ENCODE measurements around a stretch of chr12.

DNA sequence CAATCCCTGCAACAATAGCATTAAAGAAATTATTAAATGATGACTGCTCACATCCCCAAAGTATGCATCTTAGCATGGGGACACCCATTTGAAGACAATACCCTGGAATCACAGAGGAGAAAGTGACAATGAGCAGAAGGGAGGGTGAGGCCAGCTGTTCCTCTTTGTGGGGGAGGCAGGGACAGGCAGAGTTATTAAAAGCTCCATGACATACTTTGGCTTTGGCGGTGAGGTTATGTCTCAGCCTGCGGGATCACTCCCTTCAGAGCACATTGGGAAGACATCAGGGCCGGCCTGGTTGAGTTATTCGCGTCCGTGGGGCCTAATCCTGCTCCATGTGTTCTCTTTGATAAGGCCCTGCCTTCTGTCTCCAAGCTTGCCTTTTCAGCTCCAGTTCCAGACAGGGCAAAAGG is 98.9 kb upstream of the NTF3 start:
- PRO-cap, 10 experiments = no peak in any of the 10 experiments

- PRO-cap, 10 experiments = no peak in any of the 10 experiments
Observed at GRCh38 chr12:5503592-5504026, 71.7 kb downstream of the NTF3 start.

GRCh38 chr12:5716096-5716568 is 228.9 kb downstream of the ANO2 start:
- PRO-cap, 10 experiments = no peak in any of the 10 experiments

GRCh38 chr12:5967874-5968409 is 22.9 kb upstream of the ANO2 start:
- PRO-cap, 10 experiments = no peak in any of the 10 experiments

- PRO-cap, 10 experiments = no peak in any of the 10 experiments
Observed at GRCh38 chr12:5981760-5982004, 36.6 kb upstream of the ANO2 start.

- PRO-cap, 10 experiments = peak in 1 of 10 experiments; most common plus-strand start chr12:6056634 (in 1); most common minus-strand start chr12:6056539 (in 1)
Observed at GRCh38 chr12:6056254-6056906, 68.1 kb downstream of the VWF start.

DNA sequence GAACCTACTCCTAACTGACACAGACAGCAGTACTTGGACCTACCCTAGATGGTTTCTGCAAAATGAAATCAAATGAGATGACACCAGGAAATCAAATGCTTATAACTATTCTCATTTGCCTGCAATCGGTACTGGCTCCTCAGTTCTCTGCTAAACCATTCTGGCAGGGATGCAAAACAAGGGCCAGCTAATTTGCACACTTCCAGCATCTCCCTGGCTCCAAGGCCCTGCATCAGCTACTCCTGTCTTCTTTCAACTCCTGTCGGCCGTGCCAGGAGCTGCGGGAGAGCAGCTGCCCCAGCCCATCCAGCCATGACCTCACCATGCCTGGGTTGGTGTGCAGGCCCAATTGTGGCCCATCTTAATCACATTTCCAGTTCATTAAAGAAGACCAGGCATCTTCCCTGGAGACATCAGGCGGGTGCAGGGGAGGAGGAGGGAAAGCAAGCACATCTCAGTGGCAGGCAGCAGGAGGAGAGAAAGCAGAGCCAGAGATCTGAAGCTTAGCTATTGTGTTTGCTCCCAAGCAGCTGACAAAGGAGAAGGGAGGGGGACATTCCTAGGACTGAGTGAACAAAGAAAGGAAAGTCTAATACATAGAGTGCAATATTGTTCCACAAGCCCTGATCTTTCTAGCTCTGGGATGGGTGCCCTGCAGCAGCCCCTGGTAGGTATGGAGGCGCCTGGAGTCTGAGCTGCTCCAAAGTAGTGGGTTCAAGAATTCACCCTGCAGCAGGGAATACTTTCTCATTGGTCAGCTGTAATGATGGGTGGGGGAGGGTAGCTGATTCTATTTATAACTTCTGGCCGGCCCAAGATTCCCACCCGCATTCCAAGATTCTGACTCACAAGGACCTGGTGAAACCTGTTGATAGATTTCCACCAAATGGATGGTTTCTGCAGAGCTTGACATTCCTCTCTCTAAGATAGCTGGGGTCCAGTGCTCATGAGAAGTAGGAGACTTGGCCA is 40.1 kb downstream of the VWF start:
- PRO-cap, 10 experiments = peak in 2 of 10 experiments; most common plus-strand start position 885 of the sequence (in 2); most common minus-strand start position 692 of the sequence (in 2)

GRCh38 chr12:6088494-6088811 is 36.0 kb downstream of the VWF start:
- PRO-cap, 10 experiments = no peak in any of the 10 experiments

DNA sequence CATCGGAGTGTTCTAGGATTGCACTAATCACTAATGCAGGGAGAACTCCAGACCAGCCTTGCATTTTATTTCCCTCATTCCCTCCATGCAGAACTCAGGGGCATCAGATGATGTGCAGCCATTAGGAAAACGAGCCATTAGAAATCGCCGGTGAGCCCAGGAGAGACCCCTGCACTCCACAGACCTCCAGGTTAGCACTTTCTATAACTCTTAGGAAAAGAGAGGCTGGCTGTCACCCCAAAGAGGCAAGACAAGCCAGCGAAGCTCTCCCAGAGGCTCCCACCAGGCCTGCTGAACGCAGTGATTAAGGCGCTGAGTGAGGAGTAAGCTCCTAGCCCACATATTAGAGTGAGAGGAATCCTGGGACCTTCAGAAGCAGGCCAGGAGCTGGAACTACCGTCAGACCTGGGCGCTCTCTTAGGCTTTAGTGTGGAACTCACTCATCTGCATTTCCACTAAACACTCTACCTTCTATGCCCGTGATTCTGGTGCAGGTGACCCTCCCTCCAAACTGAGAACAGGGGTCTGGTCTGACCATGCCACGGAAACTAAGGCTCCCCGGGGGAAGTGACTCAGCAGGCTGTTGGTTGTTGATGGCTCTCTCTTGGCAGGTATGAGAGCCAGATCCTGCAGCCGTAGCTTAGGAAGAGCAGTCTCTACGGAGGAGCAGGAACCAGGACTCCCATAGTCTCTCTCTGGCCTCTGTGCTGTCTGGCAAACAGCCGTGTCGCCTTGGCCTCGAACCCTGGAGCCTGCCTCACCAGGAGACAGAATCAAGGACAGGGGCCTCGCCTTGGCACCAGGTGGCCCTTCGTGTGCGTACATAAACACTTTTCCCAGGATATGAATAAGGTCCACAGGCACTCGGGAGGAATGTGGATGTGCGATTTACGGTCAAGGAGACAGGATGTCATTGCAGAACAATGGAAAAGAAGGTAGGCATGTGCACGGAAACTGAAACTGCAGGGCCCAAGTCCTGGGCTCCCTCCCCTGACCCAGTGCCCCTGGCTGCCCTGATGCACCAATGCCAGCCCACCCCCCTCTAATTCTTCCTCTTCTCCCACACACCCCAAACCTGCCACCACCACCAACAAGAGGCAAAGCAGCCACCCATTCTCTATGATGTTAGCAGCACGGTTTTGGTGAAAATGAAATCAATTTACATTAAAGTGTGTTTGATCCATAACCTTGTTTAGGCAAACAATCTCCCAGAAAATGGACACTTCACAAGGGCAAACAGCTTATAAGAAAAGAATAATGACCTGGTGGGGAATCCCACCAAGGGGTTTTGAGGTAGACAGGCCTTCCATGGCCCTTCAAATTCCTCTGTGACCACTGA is 8.0 kb downstream of the VWF start:
- PRO-cap, 10 experiments = peak in 1 of 10 experiments; most common minus-strand start position 774 of the sequence (in 1)

DNA sequence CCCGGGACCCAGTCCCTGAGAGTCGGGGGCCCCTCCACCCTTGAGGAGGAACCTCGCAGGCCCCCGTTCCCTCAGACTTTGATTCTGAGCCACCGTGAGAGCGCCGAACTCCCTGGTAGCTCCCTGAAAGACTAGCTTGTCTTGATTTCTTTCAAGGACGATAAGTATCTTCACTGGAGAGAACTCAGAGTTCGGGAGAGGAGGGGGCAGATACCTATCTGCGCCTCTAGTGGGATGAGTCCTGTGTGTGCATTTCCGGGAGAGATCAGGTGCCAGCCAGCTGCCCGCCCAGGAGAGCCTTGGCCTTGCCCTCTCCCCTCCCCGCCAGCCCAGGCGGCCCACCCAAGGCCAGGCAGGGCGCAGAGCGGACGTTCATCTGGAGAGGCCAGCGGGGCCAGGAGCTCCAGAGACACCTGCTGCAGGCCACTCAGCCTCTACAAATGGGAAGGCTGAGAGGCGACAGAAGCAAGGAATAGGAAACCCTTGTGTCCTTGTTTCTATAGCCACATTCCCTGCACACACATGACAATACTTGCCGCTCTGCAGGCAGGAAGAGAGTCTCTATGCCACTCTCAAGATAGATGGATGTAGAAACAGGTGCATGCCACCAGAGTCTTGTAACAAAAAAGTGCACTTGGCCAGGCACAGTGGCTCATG is 1.0 kb downstream of the CD9 start:
- PRO-cap, 10 experiments = peak in 10 of 10 experiments; most common plus-strand start position 253 of the sequence (in 4); most common minus-strand start position 133 of the sequence (in 9)

- PRO-cap, 10 experiments = no peak in any of the 10 experiments
Observed at GRCh38 chr12:6211180-6211705, 11.0 kb downstream of the CD9 start.

DNA sequence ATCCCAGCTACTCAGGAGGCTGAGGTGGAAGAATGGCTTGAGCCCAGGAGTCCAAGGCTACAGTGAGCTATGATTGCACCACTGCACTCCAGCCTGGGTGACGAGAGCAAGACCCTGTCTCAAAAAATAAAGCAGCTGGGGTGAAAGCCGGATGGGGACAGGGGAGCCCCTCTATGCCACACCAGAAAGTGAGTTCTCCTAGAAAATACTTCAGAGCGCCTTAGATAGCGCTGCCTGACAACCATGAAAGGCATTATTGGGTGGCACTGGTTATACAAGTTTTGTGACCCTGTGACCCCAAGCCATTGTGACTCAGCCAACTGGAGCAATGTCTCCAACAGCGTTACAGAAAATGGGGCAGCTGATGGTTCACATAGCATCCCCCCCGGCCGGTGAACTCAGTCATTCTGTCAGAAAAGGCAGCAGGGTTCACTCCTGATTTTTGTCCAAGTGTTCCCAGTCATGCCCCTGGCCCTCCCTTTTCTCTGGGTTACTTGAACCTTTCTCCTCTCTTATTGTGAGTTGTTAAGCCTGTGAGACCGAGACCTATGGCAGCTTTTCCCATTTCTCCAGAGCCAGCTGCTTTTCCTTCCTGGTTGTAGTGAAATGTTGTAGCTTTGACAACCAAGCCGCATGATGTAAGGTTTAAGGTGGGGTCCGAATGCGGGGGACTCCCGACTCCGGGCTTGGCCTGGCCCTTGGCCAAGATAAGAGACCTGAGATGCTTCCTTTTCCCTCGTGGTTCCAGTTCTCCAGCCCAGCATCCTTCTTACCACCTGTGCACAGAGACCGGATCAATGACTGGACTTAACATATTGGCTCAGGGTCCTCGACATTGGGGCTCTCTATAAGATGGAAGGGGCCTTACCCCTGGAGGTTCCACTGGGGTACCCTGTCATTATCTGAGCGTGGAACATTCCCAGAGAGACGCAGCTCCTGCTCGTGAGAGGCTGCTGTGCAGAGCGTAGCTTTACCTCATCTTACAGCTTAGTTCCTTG is 22.0 kb downstream of the CD9 start:
- PRO-cap, 10 experiments = peak in 2 of 10 experiments; most common plus-strand start position 348 of the sequence (in 1); most common minus-strand start position 245 of the sequence (in 2)

DNA sequence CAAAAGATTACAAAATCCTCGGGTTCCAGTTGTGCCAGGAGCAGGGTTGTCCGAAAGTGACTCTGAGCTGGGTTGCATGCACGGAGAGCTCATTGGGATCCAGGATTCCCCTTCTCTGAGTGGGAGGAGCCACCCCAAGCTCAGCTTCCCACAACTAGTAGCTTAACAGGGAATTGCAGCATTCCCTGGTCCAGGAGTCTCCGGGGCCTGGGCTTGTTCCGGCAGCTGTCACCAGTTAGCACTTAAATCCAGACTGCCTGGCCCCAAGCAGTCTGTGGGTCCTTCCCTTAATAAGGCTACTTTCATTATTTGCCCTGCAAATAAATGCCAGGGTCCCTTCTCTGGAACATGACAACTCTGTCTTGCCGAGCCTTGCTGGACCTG is 50.2 kb downstream of the CD9 start:
- PRO-cap, 10 experiments = peak in 1 of 10 experiments; most common plus-strand start position 181 of the sequence (in 1); most common minus-strand start position 69 of the sequence (in 1)

DNA sequence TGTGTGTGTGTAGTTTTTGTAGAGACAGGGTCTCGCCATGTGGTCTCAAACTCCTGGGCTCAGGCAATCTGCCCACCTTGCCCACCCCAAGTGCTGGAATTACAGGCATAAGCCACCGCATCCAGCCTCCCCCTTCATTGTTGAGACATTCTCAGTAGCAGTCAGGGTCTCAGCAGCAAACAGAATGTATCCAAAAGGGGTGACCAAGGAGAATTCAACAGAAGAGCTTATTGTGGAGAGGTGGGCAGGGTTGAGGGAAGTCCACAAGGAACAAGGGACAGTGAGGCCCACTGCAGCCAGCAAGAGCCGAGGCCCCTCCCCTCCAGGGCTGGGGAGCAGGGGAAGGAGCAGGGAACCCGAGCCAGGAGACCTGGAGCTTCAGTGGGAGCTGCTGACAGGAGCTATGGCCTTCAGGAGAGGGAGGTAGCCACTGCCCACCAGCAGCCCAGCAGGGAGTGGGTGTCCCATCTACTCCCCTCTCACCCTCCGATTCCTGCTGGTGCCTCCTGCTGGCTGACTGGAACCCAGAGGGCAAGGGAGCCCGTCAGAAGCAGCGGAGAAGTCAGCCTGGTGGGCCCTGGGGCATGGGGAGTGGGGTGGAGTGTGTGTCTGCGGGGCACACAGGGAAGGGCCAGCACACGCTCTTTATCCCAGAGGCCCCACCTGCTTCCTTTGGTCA is 37.1 kb upstream of the PLEKHG6 start:
- PRO-cap, 10 experiments = no peak in any of the 10 experiments

DNA sequence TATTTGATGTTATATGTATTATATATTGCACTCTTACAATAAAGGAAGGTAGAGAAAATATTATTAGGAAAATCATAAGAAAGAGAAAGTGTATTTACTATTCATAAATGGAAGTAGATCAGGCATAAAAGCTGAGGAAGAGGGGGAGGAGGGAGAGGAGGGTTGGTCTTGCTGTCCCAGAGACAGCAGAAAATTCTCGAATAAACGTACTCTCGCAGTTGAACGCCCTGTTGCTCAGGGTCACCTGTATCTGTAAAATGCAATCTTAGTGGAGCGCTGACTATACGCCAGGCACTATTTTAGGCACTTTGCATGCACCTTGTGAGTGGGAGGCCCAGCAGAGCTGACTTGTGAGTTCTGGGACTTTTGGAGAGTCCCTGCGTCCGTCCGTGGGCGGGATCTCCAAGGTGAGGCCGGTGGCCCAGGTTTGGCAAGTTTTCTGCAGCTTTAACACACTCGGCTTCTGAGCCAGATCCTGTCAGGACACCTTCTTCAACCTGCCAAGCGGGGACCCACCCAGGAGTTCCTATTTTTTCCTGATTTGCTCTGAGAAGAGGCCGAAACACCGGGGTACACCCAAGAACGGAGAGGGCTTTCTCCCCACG is 32.5 kb upstream of the PLEKHG6 start:
- PRO-cap, 10 experiments = peak in 9 of 10 experiments; most common plus-strand start position 455 of the sequence (in 8); most common minus-strand start position 375 of the sequence (in 2)

DNA sequence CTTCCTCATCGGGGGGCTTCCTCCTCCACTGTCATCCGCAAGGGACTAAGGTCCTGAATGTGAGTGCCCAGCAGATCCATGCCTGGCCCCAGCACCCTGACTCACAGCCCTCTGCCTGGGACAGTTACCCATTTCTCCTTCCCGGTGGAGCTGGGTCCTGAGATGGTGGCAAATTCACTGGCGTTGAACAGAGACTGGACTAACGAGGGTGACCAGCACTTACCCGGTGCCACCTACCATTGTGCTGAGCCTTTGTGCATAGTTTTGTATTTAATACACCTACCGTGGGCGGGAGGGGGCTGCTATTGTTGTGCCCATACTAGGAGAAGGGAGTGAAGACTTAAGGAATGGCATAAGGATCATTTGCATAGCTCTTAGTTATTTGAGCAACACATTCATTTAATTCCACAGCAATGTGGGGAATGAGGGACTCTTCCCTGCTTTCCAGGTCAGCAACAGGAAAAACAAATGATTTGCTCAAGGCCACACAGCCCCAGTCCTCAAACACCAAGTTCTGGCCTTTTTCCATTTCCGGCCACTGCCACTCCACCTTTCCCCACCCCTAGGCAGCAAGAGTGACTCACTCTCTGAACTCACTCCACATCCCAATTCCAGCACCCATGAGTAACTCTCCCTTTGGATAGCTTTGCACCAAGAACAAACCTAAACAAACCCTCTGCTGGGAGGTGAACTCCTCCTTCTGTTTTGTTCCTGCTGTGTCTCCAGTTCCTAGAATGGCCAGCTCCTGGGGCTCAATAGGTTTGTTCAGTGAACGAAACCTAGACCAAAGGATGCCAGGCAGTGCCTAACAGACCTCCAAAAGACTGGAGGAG is 30.6 kb upstream of the PLEKHG6 start:
- PRO-cap, 10 experiments = peak in 2 of 10 experiments; most common plus-strand start position 601 of the sequence (in 1); most common minus-strand start position 516 of the sequence (in 2)

DNA sequence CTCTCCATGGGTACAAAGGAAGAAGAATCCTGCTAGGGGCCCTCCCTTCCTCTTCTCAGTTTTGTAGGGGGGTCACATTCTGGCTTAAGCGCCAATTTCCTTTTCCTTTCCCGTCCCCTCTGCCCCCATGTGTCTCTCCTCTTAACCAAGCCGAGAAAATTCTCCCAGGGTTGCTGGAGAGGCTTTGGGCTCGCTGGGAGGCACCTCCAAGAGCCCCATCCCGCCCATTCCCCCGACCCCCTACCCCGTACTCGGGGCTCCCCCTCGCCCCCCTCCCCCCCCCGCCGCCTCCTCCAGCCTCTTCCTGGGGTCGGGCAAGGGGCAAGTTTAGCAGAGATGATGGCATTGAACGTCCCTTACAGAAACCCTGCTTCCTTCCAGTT is 13.5 kb downstream of the PLEKHG6 start:
- PRO-cap, 10 experiments = no peak in any of the 10 experiments

DNA sequence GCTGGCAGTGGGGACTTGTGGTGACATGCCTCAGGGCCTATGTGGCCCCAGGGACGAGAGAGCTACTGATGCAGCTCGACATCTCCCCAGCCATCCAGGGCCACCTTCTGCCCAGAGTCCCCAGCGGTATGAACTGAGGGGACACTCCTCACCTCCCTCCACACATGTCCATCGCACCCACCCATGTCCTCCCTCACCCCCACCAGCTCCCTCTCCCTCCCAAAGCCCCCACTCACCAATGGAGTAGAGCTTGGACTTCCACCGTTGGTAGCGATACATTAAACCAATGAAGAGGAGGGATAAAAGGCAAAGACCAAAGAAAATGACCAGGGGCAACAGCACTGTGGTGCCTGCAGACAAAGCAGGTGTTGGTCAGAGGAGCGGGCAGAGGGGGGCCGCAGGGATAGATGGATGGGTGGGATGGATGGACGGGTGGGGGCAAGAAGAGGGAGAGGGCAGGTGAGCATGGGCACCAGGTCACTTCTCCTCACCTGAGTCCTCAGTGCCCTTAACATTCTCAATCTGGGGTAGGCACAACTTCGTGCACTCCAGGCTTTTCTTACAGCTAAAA is 11.4 kb downstream of the TNFRSF1A start:
- PRO-cap, 10 experiments = no peak in any of the 10 experiments

GRCh38 chr12:6345254-6346323 is 3.7 kb upstream of the TNFRSF1A start:
- PRO-cap, 10 experiments = peak in 1 of 10 experiments; most common minus-strand start chr12:6345947 (in 1)

DNA sequence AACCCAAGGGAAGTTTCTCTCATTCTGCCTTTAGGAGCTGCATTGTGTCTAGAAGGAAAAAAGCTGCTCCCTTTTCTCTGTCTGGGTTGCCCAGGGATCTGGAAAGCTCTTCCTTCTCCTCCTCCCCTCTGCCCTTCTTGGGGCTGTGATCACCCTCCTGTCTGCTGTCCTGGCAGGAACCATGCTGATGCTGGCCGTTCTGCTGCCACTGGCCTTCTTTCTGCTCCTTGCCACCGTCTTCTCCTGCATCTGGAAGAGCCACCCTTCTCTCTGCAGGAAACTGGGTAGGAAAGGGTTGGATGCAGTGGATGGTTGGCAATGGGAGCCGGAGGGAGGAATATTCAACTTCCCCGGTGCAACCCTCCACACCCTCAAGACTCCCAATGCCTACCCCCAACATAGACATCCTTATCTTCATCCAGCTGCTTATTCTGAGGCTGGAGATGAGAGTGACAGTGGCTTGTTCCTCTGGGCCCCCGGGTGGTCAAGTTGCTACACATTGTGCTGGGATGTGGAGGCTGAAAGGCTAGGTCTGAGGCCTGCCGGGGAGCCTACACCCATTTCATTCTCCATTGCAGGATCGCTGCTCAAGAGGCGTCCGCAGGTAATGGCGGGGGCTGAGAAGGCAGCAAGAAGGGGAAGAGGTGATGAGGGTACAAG is 4.4 kb downstream of the LTBR start:
- PRO-cap, 10 experiments = no peak in any of the 10 experiments

Measured in Metastatic Breast Carcinoma in the Brain (tissue), 10 donors.